Duodenum (tissue), 1 donor: ENCODE measurements around a stretch of chr12.

DNA sequence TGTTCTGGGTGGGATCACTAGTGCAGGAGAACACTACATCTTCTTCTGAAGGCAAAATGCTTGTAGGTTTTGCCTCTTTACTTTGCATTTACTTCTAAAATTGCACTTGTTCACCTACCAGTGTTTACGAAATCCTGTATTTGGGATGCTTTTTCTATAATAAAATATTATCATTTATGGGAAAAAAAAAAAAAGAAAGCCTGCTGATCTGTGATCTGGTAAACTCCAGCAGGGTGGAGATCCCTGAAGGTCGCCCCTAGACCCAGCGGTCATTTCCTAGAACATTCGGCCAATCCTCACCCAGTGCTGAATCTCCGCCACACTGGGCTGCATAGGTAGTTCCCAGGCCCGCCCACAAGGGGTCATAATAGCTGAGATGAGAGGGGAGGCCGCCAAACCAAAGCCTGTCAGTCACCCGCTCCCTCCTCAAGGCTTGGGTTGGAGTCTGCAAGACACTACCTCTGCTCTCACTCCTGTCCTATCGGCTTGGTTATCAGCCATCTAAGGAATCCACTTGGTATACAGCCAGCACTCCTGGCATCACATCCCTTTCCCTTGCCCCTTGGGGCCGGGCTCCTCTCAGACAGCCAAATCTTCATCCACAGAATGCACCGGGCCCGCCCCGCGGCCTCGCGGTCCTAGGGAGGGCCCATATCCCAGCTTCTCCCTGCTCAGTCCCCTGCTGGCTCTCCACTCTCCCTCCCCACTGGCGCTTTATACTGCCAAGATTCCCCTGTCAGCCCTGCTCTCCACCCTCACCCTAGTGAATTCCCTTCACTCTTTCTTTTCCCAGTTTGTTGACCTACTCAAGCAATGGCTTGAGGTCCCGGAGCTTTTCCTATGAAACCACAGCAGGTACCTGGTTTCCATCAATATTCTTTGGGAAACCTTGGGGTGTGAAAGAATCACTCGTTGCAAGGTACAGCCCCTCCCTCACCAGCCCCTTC, 1.7 kb downstream of the IFFO1 start:
- PRO-cap = no peak

- PRO-cap = no peak
Observed at GRCh38 chr12:6554851-6555205, 1.0 kb downstream of the IFFO1 start.

GRCh38 chr12:6556624-6557451, 996 bp upstream of the IFFO1 start:
- PRO-cap = no peak

GRCh38 chr12:6595807-6596506, 11.2 kb downstream of the CHD4 start:
- PRO-cap = no peak

- PRO-cap = no peak
Observed at GRCh38 chr12:6612581-6613445, 5.6 kb upstream of the CHD4 start.

DNA sequence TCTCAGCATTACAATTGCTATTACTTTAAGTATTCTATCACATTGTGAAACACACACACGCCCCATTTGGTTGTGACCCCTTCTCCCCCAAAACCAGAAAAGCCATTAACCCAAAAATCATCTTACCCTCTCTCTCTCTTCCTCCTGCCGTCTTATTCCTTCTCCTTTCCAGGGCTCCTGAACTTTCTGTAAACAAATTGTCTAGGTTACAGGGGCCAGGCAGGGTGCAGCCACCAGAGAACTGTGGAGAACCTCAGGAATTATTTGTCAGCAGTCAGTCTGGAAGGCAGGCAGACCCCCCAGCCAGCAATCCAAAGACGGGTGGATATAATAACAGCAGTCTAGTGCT, 1.2 kb downstream of the ZNF384 start:
- PRO-cap = no peak

- PRO-cap = no peak
Observed at GRCh38 chr12:6779523-6780205, 7.3 kb downstream of the LAG3 start.

DNA sequence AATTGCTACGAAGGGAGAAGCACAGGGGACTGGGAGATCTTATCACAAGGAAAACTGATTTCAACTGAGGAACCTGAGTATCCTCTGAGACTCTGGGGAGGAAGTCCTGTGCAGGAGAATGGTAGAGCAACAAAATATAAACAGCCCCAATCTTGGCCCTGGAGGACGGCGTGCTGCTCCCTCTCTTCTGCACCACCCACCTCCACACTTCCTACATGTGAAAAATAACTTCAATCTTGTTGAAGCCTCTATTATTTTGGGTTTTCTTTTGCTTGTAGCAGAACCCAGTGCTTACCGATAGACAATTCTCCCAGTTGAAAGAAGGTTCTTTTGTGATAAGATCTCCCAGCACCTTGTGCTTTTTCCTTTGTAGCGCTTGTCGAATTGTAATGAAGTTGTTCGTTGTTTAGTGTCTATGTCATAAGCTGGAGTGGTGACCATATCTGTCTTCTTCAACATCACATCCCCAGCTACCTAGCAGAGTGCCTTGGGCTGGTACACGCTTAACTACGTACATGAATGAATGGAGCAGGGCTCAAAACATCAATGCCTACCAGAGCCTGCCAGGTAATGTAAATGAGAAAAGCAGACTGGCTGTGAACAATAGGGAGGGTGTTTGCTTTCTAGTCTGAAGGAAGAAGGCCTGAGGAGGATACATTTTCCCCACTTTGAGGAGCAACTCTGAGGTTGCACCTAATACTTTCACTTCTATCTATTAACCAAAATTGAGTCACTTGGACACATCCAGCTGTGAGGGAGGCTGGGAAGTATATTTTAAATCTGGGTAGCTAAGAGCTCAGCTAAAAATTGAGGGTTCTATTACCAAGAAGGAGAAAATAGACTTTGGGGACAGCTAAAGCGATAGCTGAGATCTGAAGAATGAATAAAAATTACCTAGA, 2.6 kb upstream of the CD4 start:
- PRO-cap = no peak

DNA sequence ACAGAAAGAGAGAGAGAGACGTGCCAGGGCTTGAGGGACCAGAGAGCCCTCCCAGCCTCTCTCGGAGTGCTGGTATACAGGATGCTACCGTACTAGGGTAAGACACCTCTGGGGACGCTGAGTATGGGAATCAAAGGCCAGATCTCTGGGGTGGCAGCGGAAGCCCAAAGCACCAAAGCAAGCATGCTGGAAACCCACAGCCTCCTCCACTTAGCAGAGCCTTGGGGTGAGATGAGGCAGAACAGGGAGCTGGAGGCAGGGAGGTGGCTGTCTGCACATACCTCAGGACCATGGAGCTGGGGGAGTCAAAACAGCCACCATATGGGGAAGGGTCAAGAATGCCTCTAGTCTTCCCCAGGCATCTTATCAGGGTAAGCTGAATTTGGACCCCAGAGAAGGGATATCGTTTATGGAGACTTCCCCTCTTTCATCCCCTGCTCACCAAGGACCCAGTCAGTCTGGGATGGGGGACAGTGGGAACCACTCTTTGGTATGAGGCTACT, 3.7 kb downstream of the CD4 start:
- PRO-cap = no peak

GRCh38 chr12:6871935-6873018, 826 bp downstream of the SPSB2 start:
- PRO-cap = no peak

- PRO-cap = no peak
Observed at GRCh38 chr12:6885872-6886173, 12.7 kb upstream of the SPSB2 start.

DNA sequence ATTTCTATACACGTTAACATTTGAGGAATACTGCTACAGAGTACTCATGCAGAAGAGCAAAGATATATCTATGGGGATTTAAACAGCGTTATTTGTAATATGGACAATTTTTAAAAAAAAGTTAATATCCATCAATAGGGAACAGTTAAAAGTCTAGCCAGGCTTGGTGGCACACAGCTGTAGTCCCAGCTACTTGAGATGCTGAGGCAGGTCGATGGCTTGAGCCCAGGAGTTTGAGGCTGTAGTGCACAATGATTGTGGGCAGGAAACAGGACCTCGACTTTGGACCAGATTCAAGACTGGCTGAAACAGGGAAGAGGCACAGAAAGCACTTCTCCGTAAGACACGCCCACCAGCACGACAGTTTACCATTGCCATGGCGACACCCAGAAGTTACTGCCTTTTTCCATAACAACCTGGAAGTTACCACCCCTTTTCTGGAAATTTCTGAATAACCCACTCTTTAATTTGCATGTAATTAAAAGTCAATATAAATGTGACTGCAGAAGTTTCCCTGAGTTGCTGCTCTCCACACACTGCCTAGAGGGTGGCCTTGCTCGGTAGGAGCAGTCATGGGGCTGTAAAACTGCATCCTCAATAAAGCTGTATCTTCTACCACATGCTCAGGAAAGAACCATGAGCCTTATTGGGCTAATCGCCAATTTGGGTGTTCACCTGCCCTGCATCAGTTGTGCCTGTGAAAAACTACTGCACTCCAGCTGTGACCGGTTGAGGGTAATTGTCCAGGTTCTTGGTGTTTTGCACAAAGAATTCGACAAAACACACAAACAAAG, 4.7 kb upstream of the LRRC23 start:
- PRO-cap = bidirectional peak, plus-strand start at position 505 of the sequence, minus-strand start at position 301 of the sequence

DNA sequence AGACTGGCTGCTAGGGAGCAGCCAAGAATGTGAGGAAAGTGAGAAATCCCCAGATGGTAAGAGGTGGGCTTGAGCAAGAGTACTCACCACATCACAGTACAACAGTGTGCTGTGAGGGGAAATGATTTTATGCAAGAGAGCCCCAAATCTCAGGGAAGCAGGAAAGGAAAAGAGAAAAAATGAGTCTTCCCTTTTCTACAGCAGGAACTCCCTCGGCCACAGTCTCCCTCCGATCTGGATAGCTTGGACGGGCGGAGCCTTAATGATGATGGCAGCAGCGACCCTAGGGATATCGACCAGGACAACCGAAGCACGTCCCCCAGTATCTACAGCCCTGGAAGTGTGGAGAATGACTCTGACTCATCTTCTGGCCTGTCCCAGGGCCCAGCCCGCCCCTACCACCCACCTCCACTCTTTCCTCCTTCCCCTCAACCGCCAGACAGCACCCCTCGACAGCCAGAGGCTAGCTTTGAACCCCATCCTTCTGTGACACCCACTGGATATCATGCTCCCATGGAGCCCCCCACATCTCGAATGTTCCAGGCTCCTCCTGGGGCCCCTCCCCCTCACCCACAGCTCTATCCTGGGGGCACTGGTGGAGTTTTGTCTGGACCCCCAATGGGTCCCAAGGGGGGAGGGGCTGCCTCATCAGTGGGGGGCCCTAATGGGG, 7.7 kb downstream of the ATN1 start:
- PRO-cap = no peak

DNA sequence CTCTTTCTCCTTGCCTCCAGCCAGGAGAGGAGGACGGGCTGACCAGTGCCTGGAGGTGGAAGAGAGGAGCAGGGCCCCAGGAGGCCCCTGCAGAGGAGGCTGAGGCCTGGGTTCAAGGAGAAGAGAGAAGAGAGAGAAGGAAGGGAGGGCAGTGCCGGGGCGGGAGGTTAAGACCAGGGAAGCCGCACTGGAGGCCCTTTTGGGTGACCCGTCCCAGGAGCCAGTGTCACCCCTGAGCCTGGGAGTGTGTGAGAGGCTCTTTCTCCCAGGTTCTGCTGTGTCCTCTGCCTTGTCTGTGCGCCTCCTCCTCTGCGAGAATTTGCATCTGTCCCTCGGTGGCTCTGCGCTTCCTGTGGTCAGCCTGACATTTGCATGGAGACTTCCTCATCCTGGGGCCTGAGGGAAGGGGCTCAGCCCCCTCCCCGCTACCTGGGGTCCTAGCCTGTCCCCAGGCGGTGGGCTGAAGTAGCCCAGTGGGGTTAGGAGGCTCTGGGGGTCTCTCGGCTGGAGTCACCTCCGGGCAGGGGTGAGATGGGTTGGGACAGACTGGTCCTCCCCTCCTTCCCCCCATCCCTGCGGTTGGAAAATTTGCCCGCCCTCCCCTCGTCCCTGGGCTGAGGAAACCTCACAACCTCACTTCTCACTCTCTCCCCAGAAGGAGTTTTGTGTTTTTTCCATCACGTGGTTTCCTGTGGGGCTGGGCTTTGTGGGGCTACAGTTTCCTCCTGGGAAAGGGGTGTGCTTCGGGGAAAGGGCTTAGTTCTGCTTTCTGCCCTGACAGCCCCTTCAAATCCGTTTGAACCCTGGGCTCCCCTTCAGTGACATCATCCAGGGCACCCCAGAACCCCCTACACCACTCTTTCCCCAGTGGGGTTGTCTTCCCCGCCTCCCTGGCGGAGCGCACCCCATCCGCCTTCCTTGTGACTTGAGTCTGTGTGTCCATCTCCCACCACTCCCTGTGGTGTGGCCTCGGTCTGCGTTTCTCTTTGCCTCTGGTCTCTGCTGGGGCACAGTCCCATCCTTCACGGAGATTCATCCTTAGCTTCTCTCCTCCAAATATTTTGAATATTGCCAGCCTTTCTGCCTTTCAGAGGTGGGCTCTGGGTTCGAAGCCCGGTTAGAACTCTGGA, 2.5 kb downstream of the PTPN6 start:
- PRO-cap = unidirectional peak, minus-strand start at position 277 of the sequence; unidirectional peak, minus-strand start at position 295 of the sequence; bidirectional peak, plus-strand start at position 731 of the sequence, minus-strand start at position 512 of the sequence

GRCh38 chr12:6963442-6963685, 7.1 kb downstream of the PHB2 start:
- PRO-cap = bidirectional peak, plus-strand start at chr12:6963741, minus-strand start at chr12:6963526

DNA sequence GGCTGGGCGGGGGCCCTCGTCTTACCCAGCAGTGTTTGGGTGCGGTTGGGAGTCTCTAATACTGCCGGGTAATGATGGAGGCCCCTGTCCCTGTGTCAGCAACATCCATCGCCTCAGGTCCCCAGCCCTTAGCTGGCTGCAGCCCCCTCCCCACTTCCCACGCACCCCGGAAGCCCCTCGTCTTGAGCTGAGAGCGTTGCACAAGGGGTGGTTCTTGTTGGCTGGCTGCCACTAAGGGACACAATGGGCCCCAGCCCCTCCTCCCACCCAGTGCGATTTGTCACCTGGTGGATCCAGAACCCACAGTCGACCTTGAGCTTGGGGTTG, 6.8 kb downstream of the PHB2 start:
- PRO-cap = bidirectional peak, plus-strand start at position 56 of the sequence, minus-strand start outside the sequence

DNA sequence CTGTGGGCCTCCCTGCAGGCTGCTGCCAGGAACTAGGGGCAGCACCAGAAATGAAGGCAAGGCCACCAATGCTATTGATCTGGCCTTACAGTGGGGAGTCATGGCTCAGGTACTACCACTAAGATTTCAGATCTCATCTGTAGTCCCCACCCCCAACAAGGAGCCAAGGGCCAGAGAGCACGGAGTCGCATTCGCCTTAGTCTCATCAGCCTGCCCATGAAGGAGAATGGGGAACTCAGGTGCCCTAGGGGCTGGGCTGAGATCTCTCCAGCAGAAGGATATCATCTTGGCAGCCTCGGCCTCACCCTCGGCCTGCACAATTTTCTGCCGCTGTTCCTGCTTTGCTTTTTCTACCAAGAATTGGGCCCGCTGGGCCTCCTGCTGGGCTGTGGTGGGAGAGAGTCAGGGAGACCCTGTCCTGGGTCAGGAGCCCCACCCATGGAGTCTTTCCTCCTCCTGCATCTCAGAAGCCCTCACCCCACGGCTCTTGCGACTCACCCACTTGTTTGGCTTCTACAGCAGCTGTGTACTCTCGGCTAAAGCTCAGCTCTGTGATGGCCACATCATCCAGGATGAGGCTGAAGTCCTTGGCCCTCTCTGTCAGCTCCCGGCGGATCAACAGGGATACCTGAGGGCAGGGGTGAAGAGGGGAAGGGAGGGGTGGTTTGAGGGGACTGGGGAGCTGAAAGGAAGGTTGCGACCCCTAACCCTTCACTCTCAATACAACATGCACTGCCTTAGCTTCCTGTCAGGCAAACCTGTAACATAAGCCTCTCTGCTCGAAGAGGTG, 2.9 kb downstream of the PHB2 start:
- PRO-cap = no peak

GRCh38 chr12:7081067-7081625, 11.1 kb downstream of the C1R start:
- PRO-cap = no peak

DNA sequence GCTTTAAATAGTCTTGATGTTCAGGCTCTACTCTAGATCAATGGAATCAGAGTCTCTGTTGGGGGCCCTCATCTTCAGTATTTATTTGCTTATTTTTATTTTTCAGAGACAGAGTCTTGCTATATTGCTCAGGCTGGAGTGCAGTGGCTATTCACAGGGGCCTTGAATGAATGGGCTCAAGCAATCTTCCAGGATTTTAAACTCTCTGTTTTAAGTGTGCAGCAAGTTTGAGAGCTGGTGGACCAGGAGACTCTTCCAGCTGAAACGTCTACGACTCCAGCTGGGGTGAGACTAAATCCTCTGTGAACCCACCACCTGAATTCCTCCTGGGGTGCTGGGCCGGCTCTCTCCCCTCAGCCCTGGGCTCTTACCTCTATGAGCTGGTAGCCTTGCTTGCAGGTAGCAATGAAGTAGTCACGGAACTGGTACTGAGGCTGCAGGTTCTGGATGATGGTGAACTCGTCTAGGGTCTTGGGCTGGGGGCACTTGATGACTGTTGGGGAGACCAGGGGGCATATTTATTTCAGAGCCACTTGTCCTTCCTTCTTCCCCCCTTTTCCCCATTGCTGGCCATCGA, 3.9 kb downstream of the C1R start:
- PRO-cap = no peak

- PRO-cap = no peak
Observed at GRCh38 chr12:7131649-7132121, 1.5 kb downstream of the CLSTN3 start.